Cardiac atrium fibroblast (primary cell): ENCODE measurements around the genes PRXL2C and TDRD7.

GRCh38 chr9:95478302-95478721 lies 30.8 kb downstream of the PTCH1 start:
- RAMPAGE, long total RNA = no peak

GRCh38 chr9:95505458-95506311 lies 3.4 kb downstream of the PTCH1 start:
- RAMPAGE, long total RNA = no peak

DNA sequence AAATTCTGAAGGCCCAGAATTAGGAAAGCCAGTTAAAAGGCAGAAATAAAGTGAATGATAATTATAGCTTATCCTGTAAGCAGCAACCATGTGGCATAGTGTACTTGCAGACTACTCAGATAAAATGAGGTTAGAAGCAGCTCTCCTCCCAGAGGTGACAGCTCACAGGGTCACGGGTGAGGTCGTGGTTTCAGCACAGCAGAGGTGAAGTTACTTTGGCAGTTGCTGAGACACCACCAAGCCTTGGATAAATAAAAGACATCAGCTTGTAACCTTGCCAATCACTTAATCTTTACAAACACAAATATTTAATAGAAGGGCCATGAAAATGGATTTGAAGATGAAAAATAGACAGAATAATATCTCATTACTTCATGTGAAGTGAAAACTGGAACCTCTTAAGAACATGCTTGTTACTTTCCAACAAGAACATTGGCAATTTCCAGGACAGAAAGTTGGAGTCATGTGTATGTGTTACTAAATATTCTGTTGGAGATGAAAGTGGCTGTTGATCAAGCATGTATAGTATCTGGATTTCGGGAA lies 134.3 kb downstream of the ERCC6L2 start:
- RAMPAGE, long total RNA = no peak

- RAMPAGE, long total RNA = no peak
Observed at GRCh38 chr9:96012466-96013207, 137.1 kb downstream of the ERCC6L2 start.

GRCh38 chr9:96021995-96022446 lies 146.5 kb downstream of the ERCC6L2 start:
- RAMPAGE, long total RNA = no peak

- RAMPAGE, long total RNA = no peak
Observed at GRCh38 chr9:96145799-96146180, 156.2 kb downstream of the HSD17B3 start.

DNA sequence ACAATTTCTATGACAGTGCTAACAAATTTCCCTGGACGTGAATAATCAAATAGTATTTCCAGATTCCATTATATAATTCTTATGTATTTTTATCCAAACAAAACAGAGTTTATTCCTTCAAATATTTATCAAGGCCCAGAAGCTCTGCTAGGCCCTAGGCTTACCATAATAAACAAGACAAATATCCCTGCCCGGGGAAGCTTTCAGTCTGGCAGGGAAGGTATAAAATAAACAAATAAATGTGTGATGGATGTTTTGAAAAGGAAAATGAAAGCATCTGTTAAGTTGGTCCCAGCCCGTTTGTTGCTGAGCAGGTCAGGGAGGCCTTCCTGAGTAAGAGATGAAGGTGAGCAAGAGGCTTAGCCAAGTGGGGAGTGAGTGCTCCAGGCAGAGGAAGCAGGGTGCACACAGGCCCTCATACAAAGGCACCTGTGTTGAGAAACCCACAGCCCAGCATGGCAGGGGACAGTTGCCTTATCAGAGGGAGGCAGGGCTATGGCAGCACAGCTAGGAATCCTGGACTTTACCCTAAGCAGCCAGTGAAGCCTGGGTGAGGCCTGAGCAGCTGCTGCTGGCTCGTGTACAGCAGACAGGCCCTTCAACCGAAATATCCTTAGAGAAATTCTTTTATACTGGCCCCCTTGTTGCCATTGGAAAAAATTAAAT lies 7.7 kb upstream of the SLC35D2 start:
- RAMPAGE, long total RNA = no peak

DNA sequence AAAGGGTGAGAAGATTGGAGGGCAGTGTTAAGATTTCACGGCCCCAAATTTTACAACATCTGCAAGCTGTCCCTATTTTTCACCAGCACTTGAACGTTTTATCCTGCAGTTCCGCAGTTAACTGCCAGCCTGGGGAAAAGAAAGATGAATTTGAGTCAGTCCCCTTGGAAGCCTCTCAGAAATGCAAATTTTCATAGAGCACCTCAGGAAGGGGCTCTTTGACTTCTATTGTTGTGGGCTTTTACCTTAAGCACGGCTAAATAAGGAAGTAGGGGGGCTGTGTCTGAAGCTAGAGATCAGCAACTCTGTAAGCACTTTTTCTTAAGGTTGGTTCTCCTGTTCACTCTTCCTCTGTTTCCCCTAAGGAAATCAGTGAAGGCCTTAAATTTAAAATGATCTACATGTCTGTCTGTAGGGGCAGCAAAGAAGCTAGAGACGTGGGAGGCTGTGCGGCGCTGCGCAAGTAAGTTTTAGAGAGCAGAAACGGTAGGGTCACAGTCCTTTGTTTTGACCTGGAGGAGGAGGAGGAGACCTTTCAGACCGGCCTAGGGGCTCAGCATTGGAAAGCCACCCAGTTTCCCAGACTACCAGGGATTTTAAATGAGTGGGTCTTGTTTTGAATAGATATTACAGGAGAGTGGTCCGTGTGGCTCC lies 1.2 kb upstream of the CDC14B start:
- RAMPAGE, long total RNA = no peak

DNA sequence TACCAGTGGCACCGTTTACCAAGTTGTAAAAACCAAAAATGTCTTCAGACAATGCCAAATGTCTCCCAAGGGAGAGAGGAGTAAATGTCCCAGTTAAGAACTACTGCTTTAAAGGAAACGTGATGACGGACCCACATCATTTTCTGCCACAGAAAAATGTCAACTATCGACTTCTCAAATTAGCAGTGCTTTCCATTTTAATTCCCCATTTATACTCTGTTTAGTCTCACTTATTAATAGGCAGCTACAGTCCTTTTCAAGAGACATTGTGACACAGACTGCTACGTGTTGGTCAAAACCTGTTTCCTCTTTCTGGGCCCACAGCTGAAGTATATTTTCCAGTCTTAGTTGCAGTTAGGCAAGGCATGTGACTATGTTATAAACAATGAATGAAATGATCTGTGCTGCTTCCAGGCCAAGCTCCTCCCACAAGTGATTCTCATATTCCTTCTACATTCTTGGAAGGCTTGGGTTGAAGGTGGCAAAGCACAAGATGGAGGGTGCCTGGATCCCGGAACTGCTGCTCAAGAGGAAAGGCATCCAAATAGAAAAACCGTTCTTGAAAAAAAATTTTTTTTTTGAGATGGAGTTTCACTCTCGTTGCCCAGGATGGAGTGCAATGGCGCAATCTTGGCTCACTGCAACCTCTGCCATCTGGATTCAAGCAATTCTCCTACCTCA lies 8.7 kb downstream of the PRXL2C start:
- RAMPAGE, long total RNA = no peak

- RAMPAGE, long total RNA = no peak
Observed at GRCh38 chr9:96655196-96655500, at the start of gene PRXL2C. PRXL2C (minus strand) TSS chr9:96655317.

DNA sequence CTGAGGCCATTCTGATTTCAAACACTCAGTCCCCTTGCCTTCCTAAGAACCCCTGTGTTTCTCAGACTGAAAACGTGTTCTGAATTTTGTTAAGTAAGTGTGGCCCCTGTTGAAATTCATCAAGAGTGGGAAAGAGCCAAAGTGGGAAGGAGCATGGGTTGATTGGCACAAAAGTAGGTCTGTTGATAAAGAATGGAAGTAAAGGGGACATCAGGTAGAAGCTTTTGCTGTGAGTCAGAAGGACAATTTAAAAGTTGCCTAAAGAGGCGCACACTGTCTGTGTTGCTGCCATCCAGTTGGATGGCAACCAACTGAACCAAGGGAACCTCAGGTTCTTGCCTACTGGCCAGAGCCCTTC lies 219 bp upstream of the NUTM2G start:
- RAMPAGE, long total RNA = no peak

DNA sequence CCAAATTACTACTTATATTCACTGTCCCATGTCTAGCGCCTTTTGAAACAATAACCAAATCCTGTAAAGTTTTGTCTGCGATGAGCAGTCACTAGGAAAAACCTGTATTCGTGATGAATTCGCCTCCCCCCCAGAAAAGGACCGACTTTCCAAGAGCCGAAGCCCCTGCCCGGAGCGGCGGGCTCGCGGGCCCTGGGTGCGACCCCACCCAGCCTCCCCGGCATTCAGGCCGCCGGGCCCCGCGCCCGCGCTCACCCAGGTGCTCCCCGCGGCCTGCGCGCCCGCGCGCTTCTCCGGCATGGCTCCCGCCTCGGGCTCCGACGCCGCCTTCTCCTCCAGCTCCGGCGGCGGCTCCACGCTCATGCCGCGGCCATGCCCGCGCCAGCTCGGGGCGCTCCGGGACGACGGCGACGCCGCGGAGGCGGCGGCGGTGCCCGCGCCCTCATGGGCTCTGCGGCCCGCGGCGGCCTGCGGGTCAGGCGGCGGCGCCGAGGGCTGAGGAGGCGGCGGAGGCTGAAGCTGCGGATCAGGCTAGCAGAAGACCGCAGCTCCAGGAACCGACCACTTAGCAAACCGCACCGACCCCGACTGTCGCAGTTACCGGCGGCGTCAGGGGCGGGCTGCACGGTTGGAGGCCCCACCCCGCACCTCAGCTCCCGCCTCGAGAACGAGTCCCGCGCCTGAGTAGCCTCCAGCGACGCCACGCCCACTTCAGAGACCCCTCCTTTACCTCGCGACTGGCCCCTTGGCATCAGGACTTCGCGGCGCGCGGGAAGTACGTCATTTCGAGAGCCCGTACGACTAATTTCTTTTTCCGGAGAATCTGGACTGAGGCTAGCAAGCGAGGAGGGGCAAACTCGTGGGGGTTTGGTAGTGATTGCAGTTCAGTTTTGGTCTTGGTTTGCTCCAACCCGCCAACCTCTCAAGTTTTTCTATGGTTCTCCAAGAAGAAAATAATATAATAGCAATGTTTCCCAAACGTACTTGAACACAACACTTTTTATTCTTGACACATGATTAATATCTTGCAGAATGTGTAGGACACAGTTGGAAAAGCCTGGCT lies 25.6 kb downstream of the CTSV start:
- RAMPAGE, long total RNA = no peak

GRCh38 chr9:97232310-97232930 lies 75.0 kb upstream of the CCDC180 start:
- RAMPAGE, long total RNA = no peak

GRCh38 chr9:97382332-97382911 lies 29.5 kb upstream of the TDRD7 start:
- RAMPAGE, long total RNA = no peak

- RAMPAGE, long total RNA = no peak
Observed at GRCh38 chr9:97411628-97413074, at the start of gene TDRD7. TDRD7 (plus strand) TSS chr9:97412096.

DNA sequence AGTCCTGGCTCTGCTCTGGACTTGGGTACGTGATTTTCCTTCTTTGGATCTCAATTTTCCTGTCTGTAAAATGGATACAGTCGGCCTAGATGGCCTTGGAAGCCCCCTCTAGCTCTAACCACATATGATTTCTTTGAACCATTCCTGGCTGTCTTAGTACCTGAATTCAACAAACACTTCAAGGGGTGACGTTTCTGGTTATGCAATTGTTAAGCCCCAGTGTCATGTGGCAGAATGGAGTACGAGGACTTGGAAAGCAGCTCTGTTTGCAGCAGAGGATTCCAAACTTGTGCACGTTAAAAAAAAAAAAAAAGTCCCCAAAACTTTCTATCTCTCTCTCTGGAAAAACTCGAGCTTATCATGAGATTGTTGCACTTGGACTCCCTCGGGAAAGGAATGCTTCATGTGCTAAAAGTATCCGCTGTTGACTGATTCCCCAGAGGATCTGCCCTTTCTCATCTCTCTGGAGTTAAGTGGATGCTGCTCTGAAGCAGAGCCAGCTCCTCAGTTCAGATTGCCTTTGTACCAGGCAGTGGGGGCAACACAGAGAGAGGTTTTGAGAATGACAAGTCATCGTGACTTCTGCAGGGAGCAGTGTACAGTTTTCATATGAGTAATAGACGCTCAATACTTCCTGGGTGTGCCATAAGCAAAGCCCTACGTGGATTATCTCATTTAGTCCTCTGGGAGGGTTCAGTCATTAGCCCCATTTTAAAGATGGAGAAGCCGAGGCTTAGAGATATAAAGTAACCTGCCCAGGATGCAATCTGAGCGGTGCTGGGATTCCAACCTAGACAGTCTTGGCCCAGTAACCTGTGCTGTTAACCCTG lies 28.0 kb downstream of the TMOD1 start:
- RAMPAGE, long total RNA = no peak

- RAMPAGE, long total RNA = no peak
Observed at GRCh38 chr9:97667484-97668337, 29.4 kb downstream of the XPA start.

DNA sequence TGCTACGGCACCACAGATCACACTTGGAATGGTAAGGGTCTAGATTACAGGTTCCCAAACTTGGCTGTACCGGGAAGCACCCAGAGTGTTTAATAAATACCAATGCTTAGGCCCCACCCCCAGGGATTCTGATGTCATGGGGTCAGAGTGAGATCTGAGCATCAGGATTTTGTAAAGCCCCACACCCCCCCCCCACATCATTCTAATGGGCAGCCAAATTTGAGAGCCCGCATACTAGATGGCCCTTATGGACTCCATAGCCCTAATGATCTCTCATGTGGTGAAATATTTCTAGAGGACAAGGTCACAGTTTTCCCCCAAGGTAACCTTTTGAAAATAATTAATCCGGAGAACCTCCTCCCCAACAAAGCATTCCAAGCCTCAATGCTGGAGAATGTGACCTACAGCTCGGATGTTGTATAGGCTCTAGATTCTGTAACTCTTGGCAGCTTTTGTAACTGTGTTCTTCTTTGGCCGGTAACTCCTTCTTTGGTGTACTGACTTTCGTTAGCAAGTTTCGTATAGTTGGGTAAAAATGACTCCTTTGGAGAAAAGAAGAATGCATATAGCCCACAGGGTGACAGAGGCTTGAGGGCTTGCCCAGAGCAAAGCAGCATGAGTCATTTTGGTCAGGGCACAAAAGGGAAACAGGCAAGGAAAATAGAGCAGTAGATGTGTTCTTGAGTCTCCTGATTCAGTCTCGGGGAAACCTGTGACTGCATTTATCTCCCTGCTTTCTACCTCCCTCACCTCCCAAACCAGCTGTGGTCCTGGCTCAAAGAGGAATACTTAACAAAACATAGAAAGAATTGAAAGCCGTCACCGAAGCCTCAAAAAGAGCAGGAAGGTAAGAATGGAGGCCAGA lies 6.4 kb upstream of the XPA start:
- RAMPAGE, long total RNA = no peak

DNA sequence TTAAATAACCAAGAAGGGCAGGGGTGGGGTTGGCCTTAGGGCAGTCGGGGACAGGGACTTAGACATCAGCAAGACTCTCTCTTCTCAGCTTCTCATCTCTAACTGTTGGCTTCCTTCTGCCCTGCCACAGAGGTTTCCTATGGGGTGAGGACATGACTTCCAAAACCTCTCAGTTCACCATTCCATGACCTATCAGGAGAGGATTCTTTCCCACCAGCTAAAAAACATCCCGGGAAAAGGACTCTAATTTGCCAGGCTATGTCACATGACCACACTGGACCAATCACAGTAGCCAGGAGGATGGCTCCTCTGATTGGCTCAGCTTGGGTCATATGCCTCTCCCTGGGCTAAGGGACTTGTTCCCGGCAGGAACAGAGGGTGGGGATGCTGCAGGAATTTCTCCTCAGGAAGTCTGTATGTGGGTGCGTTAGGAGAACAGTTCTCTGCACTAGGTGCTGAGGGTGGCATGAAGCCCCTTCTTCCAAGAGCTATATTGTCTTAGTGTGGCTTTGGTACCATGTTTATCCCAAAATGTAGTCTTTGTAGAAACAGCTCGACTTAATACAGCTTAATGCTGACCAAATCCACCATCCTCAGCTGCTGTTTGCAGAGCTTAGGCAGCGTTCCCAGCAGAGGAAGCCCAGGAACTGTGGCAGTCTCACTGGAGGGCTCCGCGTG lies 40.3 kb upstream of the XPA start:
- RAMPAGE, long total RNA = no peak

DNA sequence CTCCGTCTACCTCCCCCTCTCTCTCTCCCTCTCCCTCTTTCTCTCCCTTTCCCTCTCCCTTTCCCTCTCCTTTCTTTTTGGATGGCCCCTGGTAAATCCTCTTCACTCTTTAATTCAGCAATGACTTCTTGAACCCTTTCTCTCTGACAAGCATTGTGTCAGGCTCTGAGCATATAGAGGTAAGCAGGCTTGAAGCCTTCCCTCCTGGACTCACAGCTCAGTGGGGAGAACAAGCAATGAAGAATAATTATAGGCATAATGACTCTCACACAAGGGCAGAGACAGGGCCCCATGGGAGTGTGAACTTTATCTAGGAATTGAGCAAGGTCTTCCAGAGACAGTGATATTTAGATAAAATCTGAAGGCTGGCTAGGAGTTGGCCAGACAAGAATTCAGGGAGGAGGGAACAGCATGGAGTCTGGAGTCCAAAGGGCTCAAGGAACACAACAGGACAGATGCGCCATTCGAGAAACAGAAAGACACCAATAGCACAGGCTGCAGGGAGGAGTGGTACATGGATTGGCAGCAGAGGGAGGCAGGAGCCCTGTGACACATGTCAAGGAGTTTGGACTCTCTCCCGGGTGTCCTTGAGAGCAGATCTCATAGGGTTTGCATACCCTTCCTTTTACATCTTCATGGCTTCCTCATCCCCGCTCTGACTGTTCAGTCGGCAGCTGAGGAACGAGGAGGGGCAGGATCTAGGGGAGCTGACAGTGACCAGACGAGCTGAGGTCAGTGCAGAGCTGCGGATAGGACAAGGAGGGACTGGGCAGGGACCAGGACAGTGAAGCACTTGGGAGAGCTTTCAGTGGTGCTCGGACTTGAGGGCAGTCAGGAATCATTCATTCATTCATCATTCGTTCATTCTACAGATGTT lies 63.9 kb upstream of the XPA start:
- RAMPAGE, long total RNA = no peak